ENCODE measurements around the gene NLRP4.

DNA sequence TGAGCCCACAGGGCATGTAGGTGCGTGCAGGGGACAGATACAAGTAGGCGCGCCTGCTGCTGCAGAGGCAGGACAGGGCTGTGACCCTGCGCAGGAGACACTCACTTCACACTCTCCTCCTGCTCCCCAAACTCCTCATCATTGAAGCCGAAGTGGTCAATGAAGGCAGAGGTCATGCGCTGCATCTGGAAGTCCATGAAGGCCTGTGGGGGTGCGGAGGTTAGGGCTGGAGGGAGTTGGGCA, 10.7 kb upstream of the TMEM86B start:
- PRO-cap = no peak

- PRO-cap = no peak
Observed at GRCh38 chr19:55253625-55254145, 5.1 kb downstream of the PPP6R1 start.

- PRO-cap = no peak
Observed at GRCh38 chr19:55341955-55342455, 2.3 kb downstream of the KMT5C start.

DNA sequence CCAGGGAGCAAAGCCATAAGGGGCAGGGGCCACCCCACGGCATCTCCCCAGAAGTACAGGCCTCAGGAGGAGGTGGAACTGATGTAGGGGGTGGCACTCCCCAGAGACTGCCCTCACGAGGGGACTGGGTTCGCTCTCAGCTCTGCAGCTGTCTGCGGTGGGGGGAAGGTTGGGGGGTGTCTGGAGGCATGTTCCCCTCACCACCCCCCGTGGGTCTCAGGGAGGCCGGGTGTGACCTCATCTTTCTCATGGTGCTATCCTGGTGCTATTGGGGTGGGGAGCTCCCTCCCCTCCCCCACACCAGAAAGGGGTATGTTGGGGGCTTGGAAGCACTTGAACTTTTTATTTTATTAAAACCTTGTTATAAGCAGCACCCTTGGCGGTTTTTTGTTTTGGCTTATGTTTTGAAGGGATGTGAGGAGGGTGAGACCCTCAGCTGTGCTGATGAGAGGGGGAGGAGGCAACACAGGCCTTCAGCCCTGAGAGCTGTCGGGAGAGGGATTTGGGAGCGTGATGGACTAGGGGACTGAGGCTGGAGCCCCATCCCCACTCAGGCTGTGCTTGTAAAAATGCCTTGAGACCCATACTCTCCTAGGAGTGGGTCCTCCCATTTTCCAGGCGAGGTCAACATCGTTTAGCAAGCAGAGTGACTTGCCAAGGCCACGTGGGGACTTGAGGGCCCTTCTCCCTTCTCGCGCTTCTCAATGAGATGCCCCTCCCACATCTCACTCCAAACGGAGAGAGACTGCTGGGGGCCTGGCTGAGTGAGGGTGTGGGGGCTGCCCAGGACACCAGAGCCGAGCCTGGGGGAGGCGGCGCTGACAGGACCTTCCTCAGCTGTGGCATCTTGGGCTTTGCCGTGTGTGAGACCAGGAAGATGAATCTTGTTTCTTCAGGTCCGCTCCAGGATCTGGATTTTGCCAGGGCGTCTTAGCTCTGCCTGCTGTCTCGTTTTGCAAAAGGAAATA, 6.5 kb downstream of the COX6B2 start:
- PRO-cap = no peak

GRCh38 chr19:55353666-55354505, 633 bp downstream of the COX6B2 start:
- PRO-cap = no peak

DNA sequence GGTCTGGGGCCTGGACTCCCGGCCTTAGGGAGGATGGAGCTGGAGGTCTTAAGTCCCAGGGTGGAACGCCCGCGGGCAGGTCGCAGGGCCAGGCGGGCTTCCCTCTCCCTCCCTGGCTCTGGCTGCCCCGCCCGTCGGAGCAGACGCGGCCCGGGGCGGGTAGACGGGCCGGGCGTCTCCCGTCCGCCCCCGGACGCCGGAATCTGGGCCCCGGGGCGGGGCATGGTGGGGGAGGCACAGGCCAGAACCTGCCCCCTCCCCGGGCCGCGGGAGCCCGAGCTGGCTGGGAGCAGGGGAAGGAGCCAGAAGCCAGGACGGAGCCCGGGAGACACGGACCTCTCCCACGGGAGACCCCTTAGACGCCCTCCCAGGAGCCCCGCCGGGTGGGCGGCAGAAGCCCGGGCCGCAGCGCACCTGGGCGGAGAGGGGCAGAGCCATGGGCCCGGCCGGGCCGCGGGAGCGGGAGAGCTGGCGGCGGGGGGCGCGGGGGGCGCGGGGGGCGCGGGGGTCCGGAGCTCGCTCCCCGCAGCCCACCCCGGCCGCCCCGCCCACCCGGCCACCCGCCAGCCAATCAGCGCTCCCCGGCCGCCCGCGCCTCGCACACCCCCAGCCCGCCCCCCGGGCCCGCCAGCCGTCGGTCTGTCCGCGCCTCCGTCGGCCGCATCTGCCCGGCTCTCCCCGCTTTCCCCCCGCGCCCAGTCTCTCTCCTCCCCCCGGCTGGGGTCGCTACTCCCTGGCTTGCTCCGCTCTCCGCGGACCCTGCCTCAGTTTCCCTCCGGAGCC, 928 bp downstream of the IL11 start:
- PRO-cap = no peak

- PRO-cap = no peak
Observed at GRCh38 chr19:55377322-55377750, 710 bp downstream of the TMEM190 start.

- PRO-cap = no peak
Observed at GRCh38 chr19:55386159-55387008, 652 bp downstream of the RPL28 start.

DNA sequence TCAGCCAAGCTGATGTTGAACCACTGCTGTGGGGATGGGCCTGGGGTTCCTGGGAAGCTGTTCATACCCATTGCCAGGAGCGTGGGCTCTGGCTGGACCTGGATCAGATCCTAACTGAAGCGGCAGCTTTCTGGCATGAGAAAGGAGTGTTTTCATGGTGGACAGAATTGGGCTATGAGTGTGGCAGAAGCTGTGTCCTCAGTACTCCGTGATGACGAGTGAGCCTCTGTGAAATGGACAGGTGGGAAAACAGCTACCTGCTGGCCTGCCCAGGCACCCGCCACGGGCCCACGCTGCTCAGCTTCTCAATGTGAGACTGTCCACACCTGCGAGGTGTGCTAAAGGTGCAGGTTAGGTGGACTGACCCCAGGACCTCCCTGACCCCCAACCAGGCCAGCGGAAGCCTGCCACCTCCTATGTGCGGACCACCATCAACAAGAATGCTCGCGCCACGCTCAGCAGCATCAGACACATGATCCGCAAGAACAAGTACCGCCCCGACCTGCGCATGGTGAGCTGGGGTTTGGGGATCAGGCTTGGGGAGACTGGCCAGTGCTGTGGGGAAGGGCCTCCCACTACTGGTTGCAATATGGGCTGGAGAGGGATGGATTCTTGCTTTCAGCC, 1.9 kb downstream of the RPL28 start:
- PRO-cap = no peak

DNA sequence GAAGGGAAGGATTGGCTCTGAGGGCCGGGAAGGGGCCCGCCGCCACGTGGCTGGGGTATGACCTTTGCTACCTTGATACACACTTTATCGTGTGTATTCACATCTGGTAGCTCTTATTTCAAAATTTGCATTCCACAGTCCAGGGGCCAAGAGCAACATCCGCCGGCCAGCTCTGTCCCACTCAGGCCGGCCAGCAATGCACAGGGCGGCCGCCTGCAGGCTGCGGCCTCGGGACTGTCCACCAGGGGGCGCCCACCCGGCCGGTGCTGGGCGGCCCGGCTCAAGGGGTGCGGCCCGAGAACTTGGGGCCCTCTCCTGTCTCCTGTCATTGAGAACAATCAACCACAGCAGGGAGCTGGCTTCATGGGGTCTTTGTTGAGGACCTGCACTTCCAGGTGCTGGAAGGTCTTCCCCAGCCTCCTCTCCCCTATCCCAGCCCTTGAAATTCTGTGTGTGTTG, 3.2 kb upstream of the C19orf85 start:
- PRO-cap = no peak

DNA sequence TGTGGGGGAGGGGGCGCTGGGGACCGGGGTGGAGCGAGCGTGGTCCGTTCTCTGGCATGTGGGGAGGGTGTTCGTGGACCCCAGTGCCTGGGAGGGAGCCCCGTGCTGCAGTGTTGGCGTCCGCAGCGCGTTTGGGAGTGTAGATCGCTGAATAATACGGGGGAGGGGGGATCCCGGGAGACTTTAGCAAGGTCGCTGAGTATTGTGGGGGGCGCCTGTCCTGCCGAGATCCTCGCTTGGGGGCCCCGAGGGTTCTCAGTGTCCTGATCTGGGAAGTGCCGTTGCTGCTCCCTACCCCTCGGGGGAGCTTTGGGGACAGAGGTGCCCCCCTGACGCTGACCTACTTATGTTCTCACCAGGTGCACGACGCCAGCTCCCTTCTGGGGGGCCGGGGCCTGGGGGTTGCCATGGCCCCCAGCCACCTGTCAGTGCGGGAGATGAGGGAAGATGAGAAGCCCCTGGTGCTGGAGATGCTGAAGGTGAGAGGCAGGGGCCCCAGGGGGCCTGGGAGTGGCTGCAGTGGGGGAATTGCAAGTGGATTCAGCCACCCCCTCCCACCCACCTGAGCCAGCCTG, 401 bp downstream of the NAT14 start:
- PRO-cap = no peak

DNA sequence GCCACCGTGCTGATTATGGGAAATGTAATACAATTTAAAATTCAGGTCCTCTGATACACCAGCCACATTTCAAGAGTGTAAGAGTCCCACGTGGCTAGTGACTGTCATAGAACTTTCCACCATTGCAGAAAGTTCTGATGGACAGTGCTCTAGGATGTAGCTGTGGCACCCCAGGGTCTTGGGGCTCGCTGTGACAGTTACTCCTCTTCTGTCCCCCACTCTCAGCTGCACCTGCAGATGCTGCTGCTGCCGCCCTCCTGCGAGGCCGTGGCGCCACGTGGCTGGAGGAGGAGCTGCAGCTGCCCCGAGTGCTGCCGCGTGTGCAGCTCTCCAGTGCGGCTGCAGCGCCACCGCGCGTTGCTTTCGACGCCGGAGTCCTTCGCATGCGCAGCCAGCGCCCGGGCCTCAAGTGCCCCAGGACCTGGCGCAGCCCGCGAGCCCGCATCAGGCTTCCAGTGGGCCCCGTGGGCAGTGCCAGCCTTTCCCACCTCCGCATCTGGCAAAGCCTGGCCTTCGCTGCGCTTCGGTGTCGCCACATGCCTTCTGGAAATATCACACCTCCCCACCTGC, 816 bp upstream of the ZNF580 start:
- PRO-cap = no peak

- PRO-cap = no peak
Observed at GRCh38 chr19:55641654-55642424, 1.0 kb downstream of the ZNF580 start.

GRCh38 chr19:55702266-55702681, 27.2 kb downstream of the EPN1 start:
- PRO-cap = no peak

DNA sequence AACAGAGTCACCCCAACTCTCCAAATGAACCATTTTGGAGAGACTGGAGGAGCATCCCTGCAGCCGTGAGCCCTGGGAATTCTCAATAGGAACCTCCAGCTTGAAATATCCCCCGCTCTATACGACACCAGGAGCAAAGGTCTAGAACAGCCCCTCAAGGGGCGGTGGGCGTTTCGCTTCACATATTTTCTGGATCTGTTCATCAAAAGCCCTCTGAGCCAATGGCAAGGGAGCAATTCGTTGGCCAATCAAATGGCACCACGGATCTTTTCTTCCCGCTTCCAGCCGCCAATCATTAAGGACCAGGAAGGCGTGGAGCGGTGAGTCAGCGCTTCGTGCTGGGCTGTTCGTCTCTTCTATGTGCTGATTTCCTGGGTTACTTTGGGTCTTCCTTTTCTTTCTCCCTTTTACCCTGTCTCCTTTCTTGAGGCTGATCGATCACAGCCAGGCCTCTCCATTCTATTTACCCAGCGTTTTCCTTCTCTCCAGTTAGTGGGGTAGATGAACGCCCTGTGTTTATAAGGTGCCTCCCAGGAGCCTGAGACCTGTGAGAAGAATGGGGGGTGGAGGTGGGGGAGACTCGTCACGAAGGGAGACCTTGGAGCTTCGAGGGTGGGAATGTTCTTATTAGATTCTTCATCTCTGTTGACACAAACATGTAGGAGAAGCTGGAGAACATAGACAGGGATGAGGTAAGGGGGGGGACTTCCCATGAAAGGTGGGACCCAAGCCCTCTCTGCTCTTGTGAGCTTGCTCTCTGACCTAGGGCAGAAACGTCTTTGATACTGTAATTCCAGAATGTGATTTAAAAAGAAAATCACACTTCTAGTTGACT, at the start of gene NLRP4:
Gene NLRP4 (plus strand): TSS at position 298 of the 835 bp plus-strand sequence.
- PRO-cap = no peak

DNA sequence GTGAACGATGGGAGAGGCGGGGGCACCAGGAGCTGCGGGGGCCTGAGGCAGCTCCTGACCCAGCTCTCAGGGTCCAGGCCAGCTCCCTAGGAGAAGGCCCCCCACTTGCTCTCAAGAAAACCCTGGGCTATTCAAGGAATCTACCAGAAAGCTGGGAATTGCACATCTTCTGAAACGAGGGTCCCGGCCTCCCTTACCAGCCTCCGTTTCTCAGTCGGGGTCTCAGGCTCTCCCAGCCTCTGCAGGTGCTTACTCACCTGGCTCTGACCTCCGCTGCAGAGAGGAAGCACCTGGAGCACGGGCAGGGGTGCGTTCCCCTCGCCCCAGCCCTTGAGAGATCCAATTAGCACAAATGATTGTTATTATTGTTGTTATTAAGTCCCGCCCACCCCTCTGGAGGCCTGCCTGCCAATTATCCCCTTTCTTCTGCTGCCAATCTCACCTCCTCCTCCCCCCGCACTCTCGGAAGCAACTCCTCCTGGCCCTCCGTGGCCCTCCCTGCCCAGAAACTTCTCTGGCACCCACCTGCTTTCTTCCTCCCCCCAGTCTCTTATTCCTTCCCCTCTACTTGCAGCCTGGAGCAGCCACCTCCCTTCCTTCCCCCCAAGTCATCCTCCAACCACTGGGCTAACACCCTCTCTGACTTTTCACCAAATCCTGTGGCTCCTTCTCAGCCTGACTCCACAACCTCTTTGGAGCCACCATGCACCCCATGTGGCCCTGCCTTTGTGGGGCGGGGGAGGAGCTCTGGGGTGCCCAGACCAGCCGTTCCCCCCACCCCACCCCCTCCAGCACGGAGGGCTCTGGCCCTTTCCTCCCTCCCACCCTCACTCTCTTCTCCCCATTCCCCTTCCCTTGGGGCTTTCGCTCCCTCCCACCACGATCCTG, 8.7 kb downstream of the ZNF787 start:
- PRO-cap = no peak

DNA sequence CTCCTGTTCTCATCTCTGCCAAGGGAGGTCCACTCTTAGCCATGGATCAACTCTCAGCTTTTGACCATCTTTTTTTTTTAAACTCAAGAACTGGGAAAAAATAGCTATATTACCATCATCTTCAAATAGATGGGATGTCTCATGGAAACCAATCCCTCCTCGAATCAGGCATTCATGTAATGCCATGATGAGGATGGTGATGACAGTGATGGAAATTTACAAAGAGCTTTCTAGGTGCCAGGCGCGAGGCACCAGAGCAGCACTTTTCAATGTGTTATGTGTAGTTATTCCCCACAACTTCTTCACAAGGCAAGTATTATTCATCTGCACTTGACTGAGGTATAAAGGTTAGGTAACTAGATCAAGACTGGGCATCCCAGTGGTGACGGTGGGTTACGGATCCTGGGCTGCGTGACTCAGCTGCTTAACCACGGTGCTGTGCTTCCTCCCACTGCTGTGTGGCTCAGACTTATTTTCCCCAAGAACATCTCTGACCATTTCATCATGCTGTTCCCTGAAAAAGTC, 19.2 kb downstream of the EDDM13 start:
- PRO-cap = no peak

GRCh38 chr19:56367831-56368660, 25.3 kb downstream of the ZNF582 start:
- PRO-cap = no peak

DNA sequence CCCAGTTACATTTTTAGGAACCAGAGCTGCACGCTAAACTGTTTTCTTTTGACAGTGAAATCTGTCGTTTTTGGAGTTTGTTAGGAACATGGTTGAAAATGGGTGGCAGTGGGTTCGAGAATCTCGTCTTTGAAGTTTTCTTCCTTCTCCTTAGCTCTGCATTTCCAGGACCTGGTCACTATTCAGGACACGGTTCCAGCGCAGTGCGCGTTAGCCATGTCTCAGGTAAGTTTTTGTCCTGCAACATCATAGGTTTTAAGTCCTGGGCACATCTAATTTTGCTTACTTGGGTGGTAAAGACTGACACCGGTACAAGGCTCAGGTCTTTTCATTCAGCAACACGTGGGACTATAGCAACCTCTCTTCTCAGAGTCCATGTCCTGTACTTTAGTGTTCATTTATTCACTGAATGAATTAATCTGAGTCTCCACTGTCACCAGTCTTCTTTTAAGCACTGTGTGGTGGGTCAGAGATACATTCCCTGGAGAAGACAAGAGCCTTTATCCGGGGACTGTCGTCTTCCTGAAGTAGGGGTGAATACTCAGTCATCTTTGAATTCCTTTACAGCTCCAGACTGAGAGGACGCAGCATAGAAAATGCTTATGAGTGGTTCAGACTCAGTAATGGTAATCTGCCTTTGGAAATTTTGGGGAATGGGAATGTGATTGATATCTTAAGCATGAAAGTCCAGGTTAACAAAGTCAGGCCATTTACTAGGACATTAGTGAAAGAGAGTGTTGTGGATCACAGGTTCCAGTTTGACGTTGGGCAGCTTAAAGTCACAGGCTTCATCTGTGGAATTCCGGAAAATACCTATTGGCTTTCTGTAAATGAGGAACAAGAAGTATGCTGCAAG, 24.4 kb downstream of the ZNF582 start:
- PRO-cap = no peak

DNA sequence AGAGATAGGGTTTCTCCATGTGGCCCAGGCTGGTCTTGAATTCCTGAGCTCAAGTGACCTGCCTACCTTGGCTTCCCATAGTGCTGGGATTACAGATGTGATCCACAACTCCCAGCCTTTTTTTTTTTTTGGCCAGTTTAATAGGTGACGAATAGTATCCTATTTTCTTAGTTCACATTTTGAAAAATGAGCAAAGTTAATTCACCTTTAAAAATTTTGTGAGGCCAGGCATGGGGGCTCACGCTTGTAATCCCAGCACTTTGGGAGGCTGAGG, 50.5 kb upstream of the PEG3 start:
- PRO-cap = no peak